Vein endothelial cell (primary cell): ENCODE measurements around a stretch of chr11.

GRCh38 chr11:128586549-128587111 lies 728 bp downstream of the ETS1 start:
- CAGE, long polyA plus RNA: no peak

GRCh38 chr11:128687208-128687881 lies 6.5 kb upstream of the FLI1 start:
- CAGE, long polyA plus RNA: no peak

DNA sequence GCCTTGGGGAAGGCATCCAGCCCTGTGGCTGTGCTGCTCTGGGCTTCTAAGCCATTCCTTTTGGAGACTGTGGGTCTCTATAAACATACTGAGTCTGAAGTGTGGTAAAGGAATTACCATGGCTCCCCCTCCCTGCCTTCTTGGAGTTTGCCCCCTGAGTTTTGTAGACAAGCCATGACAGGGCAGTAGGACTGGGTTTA lies 13.5 kb downstream of the FLI1 start:
- CAGE, long polyA plus RNA: no peak

- CAGE, long polyA plus RNA: no peak
These were observed 35.2 kb downstream of the FLI1 start for GRCh38 chr11:128728863-128729645.

- CAGE, long polyA plus RNA: no peak
These were observed 55.8 kb downstream of the KCNJ1 start for GRCh38 chr11:128811179-128811714.

DNA sequence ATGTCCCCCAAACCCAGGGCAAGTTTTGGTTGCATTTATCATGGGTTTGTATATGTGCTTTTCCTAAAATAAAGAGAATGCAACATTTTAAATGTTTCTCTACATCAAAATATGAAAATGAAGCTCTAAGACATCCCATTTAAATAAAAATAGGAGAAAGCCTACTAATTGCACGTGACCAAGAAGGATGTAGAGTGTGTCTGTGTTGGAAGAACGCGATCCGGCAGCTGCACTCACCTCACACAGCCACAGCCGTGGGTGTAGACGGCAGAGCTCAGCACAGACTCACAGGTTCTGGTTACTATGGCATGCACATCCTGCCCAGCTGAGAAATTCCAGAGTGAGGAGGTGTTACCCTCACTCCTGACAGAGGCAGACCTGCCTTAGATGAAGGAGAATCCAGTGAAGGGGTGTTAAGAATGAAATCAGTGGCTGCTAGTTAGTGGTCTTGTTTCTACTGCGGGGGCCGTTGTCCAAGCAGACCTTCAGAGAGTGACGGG lies 12.0 kb downstream of the KCNJ5 start:
- CAGE, long polyA plus RNA: no peak

DNA sequence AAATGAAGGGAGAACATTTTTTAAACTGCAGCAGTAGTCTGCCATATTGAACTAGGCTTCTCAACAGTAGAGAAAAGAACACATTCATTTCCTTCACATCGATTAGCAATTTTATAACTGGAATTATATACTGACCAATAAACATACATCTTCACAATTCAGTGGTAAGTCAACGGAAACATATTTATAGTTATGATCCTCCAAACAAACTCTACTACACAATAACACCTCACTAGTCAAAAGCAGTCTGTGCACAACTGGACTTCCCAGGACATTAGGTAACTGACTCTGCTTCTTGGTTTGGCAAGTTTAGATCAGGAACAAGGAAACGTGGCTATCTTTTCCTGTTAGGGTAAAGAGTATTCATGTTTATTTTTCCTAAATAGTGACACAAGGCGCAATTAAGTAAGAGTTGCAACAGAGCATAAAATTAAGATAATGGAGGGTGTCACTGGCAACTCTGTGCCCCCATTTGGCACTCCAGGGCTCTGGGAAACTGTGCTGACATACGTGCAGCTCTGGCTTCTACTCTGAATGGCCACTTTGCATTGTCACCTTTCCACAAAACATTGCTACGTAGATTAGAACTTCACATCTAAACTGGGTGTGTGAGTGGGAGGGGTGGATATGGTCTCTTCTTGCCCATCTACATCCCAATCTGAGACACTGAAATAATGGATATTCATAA lies 70.2 kb upstream of the TP53AIP1 start:
- CAGE, long polyA plus RNA: no peak

- CAGE, long polyA plus RNA: no peak
These were observed 50.3 kb downstream of the ARHGAP32 start for GRCh38 chr11:129141629-129142385.

GRCh38 chr11:129283045-129283741 lies 91.1 kb upstream of the ARHGAP32 start:
- CAGE, long polyA plus RNA: no peak

DNA sequence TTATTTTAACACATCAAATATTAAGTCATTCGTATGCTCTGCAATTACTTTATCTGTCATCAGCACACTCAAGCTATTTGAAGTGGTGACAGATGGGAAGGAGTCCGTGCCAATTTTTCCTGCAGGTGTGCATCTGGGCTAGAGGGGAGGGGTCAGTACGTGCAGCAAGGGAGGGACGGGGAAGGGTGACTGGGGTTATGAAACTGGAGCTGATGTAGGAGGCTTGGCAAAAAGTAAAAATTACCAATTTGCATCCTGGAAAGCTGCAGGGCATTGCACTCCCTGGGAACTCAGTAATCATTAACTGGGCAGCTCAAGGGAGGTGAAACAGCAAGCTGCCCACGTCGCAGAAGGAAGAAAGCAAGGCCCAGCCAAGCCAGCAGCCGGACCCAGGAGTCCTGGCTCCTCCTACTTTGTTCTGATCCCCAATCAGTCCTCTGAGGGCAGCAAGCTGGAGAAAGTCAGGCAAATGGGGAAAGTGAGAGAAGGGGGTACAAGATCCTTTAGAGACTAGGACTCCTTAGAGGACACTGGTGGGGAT lies 87.0 kb upstream of the TMEM45B start:
- CAGE, long polyA plus RNA: no peak

DNA sequence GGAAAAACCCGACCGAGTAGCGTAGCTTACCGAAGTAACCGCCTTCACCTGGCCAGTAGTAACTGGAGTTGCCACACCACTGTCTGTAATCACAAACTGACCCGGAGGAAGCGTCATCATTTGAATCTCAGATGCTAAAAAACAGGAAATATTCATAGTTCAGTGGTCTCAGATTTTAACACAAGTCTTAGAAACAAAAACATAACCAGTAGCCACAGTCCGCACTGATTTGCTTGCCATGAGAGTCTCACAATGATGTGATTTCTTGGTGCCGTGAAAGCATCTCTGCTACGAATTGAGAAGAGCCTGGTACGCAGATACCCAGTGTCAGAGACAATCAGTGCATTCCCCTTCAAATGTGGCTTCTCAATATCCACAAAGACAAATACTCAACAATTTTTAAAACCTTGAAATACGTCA lies 10.2 kb upstream of the NFRKB start:
- CAGE, long polyA plus RNA: no peak

GRCh38 chr11:129911320-129911696 lies 15.9 kb upstream of the NFRKB start:
- CAGE, long polyA plus RNA: no peak

DNA sequence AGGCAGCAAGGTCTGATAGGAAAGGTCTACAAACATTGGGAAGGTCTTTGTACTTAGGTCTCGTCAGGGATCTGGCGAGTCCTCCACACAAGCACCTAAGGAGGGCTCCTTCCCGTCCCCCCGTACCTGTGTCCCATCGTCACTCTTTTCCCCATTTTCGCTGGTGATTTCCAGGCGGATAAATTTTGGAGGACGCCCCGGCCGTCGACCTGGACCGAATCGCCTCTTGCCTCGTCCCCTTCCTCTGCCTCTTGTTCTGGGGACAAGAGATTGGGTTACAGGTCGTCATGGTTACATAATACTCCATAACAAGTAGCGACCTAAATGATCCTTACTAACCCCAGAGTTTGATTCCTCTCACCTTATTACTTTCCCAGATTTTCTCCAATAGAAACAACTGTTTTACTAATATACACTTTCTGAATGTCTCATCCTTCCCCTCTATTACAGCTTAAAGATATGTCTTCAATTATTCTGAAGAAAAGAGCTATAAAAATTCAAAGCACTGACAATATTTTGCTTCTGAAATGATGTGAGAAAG lies 36.7 kb upstream of the NFRKB start:
- CAGE, long polyA plus RNA: no peak

DNA sequence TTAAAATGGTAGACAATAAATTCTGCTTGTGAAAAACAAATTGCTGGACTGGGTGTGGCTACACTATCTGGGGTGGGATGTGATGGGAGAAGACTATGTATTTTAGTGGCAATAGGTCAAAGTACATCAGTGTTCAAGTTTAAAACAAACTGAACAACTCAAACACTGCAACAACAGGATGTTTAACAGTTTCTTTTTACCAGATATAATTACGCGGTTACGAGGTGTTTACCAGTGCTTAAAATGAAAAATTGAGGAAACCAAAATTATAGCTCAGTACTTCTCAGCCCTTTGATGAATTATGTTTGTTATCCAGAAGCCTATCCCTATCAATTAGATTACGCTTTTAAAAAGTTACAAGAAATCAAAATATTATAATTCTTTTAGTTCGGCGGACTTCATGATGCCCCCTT lies 3.2 kb downstream of the PRDM10 start:
- CAGE, long polyA plus RNA: no peak

- CAGE, long polyA plus RNA: no peak
These were observed 19.4 kb upstream of the ST14 start for GRCh38 chr11:130140160-130140538.

- CAGE, long polyA plus RNA: no peak
These were observed 1.2 kb upstream of the ST14 start for GRCh38 chr11:130158343-130158891.

- CAGE, long polyA plus RNA: no peak
These were observed 3.1 kb downstream of the ST14 start for GRCh38 chr11:130162507-130163243.

GRCh38 chr11:130210064-130210559 lies 50.5 kb downstream of the ST14 start:
- CAGE, long polyA plus RNA: no peak

DNA sequence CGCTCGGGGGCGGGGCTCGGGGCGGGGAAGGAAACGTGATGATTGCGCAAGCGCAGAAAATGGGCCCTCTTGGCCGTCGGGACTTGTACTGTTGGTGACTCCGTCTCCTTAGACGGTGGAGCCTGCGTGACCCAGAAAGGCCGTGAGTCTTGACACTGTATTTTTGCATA lies 142 bp upstream of the ZBTB44 start:
- CAGE, long polyA plus RNA: no peak

- CAGE, long polyA plus RNA: no peak
These were observed 645 bp upstream of the ZBTB44 start for GRCh38 chr11:130315408-130315715.